Daoy (cell line): ENCODE measurements around a stretch of chr1.

DNA sequence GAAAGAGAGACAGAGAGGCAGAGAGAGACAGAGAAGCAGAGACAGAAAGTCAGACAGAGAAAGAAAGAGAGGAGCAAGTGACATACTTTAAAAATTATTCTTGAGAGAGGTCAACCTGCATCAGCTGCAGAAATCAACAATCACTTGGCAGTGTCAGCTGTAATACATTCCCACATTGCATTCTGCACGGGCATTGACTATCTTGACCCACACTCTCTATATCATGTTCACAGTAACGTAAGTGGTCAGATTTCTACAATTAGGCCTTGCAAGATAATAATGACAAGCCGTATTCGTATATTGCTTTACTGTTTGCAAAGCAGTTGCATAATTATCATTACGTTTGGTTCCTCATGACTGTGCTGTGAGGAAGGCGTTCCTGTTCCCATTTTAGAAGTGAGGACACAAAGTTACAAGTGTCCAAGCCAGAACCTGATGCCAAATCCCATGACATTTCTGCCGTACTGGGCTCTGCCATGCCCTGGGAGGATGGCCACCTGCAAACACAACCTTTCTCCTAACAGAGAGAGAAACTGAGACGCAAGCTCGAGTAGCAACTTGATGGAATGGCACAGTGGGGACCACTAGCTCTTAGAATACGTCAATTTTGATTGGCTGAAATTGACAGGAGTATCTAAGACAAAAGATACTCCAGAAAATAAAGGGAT, 53.5 kb upstream of the TARBP1 start:
- RAMPAGE, long total RNA: no peak

- RAMPAGE, long total RNA: no peak
Observed at GRCh38 chr1:234605928-234606915, 3.8 kb downstream of the IRF2BP2 start.

GRCh38 chr1:234617033-234617800, 7.2 kb upstream of the IRF2BP2 start:
- RAMPAGE, long total RNA: no peak

GRCh38 chr1:234718873-234719428, 109.0 kb upstream of the IRF2BP2 start:
- RAMPAGE, long total RNA: no peak

DNA sequence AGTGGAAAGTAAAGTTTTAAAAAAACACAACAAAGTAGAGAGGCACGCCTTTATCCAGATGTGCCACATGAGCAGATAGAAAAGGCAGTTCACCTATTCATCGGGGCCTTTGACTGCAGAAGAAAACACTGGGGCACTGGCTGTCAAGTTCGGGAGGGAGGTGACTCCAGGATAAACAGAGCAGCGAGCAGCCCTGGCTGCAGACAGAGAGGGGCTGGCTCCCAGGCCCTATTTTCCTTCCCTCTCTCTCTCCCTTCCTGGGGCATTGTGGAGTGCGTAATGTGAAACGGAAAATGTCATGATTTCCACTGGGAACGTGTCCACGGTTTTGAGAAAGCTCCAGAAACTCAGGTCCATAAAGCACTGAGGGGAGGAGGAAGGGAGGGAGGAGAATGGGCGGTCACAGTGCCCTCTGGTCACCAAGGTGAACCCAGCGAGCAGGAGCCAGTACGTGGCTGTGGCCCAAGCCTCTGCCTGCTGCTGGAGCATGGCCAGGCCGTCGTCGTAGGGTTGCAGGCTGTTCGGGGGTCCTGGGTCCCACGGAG, 114.6 kb upstream of the IRF2BP2 start:
- RAMPAGE, long total RNA: no peak

GRCh38 chr1:234726166-234727171, 116.5 kb upstream of the IRF2BP2 start:
- RAMPAGE, long total RNA: no peak

DNA sequence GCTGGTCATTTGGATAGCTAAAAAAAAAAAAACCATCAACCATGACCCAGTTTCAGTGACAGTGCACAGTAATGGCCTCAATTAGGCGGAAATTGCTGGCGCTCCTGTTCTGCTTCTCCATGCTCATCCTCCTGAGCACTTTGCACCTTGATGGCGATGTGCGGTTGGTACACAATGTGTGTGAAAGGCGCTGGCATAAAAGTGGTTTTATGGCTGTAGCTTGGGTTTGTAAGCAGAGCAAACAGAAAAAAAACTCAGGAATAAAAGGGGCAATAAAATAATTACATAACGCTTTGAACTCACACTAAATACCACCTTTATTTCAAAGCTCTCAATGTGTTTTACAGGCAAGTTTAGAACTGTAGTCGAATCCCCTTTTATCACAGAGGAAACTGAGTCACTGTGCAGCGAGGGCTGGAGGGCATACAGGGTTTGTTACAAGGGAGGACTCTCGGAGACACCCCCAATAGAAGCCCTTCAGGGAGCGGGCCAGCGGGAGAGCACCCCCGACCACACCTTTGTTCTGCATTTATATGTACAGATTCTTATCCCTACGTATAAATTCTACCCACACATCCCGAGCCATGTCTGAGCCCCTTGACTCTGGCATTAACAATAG, 213.4 kb upstream of the IRF2BP2 start:
- RAMPAGE, long total RNA: no peak

DNA sequence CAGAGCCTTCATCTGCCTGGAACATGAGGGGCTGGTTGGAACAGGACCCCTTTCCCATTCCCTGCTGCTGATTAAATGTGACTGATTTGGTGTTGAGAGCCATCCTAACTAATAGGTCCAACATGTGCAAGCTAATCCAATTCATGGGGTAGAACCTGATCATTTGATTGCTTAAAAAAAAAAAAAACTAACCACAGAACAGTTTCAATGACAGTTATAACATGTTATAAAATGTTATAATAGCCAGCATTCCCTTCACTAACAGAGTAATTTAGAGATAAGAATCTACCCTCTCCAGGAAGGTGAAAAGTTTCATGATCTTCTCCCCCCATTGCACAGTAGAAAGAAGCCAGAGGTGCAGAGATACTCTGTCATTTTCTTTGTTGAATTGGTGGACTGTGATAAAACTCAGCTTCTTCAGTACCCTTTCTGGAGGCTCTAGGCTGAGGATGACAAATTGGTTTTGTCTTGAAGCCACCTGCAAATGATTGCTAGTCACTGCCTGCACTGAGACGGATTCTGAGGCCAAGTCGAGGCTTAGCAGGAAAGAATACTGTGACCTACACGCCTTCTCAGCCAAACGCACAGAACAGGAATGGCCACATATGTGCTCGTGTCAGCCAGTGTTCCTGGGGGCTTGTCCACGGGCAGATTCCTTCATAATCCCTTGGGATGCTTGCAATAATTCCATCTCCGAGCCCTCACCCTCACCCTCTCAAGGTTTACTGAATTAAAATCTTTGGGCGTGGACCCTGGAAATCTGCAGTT, 215.7 kb upstream of the IRF2BP2 start:
- RAMPAGE, long total RNA: no peak

DNA sequence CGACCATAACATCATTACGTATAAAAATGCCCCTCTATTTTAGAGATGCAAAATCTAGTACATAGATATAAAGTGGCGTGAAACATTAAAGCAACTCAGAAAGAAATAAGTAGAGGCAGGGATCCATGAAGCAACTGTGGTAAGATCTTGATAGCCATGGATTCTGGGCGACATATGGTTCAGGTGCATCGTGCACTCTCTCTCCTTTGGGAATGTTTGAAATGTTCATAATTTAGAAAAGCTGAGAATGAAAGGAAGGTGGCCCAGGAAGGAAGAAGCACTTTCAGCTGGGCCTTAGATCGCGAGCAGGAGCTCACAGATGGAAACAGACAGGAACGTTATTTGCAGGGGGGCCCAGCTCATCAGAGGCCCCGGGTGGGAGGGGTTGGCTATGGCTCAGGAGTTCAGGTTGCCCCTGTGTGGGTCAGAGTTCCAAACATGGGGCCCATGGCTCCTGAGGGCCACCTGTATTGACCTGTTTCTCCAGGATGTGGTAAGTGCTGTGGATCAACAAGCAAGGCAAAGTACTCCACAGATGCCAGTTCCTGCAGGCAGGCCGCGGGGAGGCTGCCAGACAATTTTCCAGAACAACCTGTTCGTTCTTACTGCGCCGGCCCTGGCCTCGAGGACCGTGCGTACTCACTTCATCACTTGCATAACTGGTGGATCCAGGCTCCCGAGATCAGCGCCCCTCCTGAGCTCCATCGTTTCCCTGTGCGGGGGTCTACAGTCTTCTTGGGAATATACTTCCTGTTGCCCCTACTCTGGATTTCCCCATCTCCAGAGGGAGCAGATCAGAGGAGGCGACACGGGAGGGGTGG, 253.2 kb downstream of the TOMM20 start:
- RAMPAGE, long total RNA: no peak

DNA sequence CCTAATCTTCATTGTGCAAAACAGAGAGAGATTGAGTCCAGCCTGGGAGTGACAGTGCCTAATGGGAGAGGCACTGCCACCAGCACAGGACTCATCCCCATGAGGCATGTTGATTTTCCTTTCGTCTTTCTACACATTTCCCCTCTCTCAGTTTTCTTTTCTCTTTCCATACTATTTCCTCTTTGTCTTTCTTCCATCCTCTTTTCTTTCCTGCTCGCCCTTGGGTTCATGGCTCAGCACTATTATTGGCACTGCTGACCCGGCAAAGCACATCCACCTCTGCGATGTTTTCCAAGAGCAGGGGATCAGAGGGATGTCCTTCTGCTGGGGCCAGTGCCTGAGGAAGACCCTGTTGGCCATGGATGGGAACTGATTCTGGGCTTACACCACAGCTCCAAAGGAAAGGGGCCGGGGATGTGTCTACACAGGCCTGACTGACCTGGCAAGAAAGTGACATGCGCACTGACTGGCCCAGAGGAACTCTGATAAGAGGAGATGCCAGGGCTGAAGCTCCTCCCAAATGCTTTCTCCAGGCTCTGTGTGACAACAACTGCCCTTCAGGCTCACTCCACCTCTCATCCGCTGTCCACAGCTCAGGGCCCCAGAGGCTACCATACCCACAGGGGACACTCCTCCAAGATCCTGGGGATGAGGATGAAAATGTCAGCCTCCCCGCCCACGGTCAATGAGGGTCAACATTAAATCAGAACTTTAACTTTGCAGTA, 195.7 kb downstream of the TOMM20 start:
- RAMPAGE, long total RNA: no peak

DNA sequence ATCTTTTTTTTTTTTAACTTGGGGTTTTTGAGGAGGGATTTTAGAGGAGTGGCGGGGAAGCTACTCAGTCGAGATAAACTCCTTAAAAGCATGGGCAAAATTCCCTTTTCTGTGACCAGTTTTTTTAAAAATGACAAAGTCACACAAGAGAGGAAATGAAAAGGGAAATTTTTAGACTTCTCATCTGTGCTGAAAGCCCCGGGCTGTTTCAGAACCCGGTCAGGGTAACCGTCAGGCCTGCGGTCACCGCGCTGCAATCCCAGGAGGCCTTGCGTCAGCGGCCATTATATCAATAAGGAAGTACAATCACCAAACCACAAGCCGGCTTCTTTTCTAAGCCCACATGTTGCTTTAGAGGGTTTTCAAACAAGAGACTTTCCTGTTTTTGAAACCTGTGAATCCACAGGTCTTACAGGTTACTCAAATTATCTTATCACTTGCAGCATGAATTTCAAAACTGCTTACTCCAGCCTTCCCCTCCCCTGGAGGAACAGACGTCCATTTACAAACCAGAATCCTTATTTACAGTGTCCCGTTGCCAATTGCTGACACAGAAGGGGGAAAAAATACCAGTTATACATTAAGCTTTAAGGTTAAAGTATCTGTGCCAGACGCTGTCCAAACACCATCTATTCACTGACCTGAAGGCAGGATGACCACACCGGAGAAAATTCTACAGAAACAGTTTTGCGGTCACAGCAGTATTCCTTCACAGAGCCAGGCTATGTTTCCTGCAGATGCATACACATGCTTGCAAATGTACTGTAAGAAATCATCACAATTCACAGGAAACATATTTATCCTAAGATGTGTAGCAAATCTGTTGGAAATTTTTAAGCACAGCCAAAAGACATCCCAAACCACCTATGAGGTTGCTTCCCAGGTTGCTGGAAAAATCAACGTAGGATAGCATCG, 165.3 kb downstream of the TOMM20 start:
- RAMPAGE, long total RNA: no peak

GRCh38 chr1:234968940-234969481, 159.6 kb downstream of the TOMM20 start:
- RAMPAGE, long total RNA: no peak

GRCh38 chr1:234990746-234991369, 137.8 kb downstream of the TOMM20 start:
- RAMPAGE, long total RNA: no peak

DNA sequence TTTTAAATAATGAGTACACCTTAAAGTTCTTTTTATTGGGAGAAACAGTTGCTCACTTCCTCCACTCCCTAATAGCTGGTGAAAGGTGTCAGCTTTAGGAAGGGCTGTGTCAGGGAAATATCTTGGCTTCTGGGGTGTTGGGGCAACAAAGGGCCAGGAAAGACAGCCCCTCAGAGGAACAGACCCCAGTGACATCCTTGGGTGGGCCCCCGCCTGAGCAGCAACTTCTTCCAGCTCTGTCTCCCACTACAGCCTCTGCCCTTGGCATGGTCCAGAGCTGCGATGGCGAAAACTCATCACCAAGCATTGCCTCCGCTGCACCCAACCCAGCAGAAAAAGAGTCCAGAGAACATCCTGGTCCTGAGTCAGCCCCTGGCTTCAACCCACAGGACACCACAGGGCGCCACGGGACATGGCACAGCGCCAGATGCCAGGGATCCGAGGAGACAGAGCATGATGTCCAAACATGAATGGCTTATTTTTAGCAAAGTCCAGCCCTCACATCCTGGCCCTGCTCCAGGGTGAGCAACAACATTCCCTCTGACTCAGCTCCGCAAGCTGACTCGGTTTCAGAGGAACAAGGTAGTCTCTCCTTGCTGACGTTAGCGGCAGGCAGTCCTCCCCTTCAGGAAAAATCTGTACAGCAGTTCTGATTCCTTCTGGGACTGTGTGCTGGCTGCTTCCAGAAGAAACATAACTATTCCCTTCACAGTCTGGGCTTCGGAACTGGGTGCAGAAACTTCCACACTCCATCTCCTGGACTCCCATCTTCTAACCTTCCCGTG, 131.5 kb downstream of the TOMM20 start:
- RAMPAGE, long total RNA: no peak

GRCh38 chr1:235010960-235011449, 117.6 kb downstream of the TOMM20 start:
- RAMPAGE, long total RNA: no peak

- RAMPAGE, long total RNA: no peak
Observed at GRCh38 chr1:235141121-235141682, 12.6 kb upstream of the TOMM20 start.

- RAMPAGE, long total RNA: no peak
Observed at GRCh38 chr1:235274986-235275553, 52.9 kb downstream of the ARID4B start.

DNA sequence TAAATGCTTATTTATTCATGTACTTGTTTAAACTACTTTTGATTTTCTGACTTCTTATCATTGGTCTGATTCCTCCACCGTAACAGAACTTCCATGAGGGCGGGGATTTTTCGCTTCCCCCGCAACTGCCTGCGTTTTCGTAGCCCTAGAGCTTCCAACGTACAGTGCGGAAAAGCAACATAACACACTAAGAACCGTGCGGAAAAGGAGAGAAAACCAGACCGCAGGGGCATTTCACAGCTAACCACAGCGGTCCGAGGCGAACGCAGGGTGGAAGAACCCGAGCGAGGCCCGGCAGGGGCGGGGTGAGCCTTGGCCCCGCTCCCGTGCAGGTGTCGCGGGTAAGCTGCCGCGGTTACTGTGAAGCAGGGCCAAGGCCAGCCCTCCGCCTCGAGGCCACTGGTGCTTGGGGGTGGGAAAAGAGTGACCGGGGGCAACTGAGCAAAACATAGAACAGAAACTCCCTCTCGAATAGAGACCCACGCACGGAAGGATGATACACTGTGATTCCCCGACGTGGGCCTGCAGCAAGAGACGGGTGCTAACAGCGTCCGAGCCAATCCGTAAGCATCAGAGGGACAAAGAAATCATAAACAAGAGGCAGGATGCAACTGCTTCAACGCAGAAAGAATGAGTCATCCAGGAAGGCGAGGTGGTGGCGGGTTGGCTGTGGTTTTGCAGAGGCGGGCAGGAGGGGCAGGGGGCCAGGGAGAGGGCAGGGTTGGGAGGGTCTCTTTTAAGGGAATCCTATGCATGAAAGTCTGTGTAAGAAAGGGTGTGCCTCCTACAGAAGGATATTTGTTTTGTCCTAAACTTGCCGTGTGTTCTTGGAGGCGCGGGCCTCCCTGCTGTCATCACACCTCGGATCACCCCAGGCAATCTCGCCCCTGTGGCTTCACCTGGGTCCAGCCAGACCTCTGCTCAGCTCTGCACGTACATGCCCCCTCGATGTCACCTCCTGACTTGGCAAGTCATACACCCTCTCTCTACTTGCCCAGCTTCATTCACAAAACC, 7.4 kb downstream of the GNG4 start:
- RAMPAGE, long total RNA: no peak

DNA sequence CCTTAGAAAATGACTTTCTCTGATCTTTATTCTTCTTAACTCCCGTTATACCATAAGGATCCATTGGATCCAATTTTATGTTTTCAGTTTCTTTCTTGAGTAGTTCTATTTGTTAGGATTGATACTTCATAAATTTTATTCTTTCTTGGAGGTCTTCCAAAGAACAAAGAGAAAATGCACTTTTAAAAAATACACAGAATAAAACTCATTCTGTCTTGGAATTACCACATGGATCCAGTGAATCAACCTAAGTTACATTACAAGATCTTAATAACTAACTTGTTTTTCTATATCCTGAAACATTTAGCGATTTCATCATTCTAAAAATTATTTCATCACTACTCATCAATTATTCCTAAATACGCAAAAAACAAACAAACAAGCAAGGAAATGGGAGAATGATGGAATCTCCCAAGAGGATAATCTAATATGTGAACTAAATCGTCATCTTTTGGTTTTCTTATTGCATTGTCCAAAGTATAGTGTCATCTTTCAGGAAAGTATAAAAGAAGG, 38.4 kb upstream of the GNG4 start:
- RAMPAGE, long total RNA: no peak

GRCh38 chr1:235865688-235866158, 983 bp downstream of the LYST start:
- RAMPAGE, long total RNA: no peak